ENCODE results near the genes SCYGR3 and FBXO36.

GRCh38 chr2:227507778-227508282 lies 35.9 kb downstream of the AGFG1 start:
- PRO-cap, result no peak
- RRBS, result no CpG with 5 or more reads among the region's 2 CpGs

- PRO-cap, result no peak
- RRBS, result no CpG with 5 or more reads among the region's 2 CpGs
Measured at GRCh38 chr2:227527939-227528406, 56.0 kb downstream of the AGFG1 start.

DNA sequence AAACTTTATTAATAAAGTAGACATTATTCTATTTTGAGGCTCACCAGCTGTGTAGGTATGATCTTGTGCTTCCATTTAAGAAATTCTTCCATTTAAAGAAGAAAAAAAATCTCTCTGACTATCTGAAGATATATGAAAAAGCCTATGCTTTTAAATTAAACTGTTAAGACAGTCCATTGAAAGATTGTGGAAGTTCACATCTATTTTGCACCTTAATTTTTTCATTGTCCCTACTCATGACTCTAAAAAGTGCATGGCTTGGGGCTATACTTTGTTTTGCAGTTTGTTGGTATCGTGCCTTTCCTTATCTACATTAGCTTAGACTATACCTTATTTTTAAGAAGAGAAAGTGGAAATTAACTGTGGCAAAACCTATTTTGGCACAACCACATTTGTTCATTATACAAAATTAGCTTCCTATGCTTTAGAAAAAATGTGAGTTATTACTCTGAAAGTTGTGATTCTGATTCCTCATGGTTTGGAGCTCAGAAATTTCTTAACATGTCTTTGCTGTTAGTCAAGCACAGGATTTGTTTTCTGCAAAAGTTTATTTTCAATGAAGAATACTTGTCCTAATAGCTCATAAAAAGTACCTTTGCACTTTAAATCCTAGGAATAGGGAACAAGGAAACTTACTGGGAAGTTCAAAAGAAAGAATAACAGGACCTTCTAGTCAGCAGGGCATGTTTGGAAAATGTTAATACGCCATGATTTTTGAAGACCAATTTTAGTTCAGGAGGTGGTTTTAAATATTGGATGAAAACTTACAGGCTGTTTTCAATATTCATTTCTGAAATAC lies 38.2 kb upstream of the SCYGR2 start:
- PRO-cap, result no peak
- RRBS, result no CpG with 5 or more reads among the region's 2 CpGs

DNA sequence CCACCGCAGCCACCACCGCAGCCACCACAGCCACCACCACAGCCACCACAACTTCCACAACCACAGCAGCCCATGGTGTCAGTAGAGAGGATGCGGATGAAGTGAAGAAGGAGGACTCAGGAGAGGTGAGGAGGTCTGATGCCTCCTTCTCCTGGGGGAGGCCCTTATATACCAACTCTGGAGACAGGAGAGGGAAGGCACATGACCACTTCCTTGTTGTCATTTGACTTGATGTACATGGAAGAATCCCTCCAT lies at the start of gene SCYGR3:
Gene SCYGR3 (minus strand): TSS at position 74 of the 255 bp plus-strand sequence.
- PRO-cap, result no peak
- RRBS, result no CpG with 5 or more reads among the region's 3 CpGs

- PRO-cap, result no peak
- RRBS, result no CpG with 5 or more reads among the region's 15 CpGs
Measured at GRCh38 chr2:227796179-227796863, 17.3 kb upstream of the CCL20 start.

GRCh38 chr2:227815176-227815646 lies 1.6 kb downstream of the CCL20 start:
- PRO-cap, result no peak
- RRBS, result no CpG with 5 or more reads among the region's 5 CpGs

GRCh38 chr2:227863114-227863706 lies 8.2 kb upstream of the DAW1 start:
- PRO-cap, result bidirectional peak, plus-strand start at chr2:227863461, minus-strand start at chr2:227863361
- RRBS, result no CpG with 5 or more reads among the region's 3 CpGs

GRCh38 chr2:228839530-228840120 lies 431.5 kb downstream of the PID1 start:
- PRO-cap, result no peak
- RRBS, result no CpG with 5 or more reads among the region's 3 CpGs

DNA sequence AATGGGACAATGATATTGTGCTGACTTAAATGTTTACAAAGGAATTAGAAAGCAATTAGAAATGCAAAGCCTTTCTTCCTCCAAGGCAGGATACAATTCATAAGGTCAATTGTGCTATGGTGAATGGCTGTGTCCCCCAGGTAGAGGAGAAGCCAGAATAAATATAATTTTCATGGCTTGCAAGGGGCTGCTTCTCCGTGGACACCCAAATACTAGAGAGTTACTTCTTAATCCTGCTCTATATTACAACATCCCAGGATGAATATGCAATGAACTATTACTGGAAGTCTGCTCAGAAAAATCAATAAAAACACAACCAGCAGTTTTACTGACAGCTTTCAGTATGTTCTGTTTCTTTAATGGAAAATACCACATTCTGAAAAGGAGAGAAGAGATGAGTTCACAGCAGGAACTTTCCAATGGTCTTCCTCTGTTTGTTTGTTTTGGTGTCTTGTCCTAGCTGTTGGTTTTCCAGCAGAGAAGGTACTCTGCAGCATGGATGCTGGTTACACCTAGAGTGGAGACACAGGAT lies 213.1 kb downstream of the PID1 start:
- PRO-cap, result no peak
- RRBS, result no CpG with 5 or more reads among the region's 1 CpG

DNA sequence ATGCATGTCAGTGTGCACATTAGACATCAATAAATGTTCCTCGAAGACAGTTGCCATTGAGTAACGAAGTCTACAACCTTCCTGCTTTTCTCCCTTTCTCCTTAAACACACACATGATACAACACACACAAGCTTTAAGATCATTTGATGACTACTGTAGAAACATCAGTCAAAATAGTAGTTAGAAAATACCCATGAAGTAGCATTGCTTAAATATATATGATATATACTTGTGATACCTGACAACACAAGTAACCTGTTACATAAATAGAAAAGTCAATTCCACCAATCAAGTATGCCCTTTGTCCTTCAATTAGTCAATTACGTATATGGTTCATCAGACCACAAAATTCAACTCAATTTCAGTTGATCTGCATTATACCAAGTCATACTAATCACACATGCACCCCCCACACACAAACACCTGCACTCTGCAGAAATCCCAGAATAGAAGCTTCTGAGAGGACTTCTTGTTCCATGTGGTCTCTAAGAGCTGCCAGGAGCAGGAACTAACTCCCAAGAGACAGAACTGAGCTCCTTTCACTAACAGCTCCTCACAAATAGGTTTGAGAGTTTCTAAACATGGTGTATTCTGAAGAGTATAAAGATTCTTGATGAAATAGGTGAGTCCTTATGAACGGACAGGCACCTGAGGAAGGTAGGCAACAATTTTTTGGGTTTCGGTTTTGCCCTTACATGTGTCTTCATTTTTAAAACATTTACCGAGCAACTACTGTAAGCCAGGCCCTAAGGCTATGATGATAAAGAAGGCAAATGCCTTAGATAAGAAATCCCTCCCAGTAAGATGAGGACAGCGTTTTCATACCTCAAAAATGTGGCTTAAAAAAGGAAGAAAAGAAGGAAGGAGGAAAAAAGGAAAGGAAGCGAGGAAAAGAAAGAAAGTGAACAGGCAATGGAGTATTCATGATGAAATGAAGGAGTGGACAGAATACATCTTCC lies 183.2 kb downstream of the PID1 start:
- PRO-cap, result no peak
- RRBS, result no CpG with 5 or more reads among the region's 8 CpGs

DNA sequence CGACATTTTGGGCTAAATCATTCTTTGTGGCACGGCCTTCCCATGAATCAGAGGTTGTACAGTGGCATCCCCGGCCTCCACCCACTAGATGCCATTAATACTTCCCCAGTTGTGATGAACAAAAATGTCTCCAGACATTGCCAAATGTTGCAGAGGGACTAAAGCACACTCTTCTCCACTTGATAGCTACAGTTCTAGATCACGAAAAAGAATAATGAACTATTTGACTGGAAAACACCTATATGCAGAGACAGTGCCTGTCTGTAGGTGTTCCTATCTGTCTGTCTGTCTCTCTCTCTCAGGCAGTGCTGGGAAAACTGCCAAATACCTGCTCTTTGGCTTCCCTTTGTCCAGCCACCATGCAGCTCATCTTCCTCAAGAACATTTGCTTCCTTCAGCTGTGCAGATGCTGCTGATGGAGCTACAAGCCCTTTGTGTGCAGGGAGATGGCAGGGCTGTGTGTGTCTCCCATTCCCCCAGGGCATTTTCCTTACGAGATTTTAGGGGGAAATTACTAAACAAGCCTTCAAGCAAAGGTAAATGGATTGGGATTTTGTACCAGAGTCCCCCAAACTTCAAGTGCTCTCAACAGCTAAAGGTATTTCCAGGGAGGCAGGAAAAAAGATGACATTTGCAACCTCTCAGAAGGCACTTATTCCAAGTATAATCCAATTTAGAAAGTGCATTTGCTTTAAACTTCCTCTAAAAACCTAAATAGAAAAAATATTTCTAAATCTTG lies 143.3 kb downstream of the PID1 start:
- PRO-cap, result no peak
- RRBS, result no CpG with 5 or more reads among the region's 5 CpGs

DNA sequence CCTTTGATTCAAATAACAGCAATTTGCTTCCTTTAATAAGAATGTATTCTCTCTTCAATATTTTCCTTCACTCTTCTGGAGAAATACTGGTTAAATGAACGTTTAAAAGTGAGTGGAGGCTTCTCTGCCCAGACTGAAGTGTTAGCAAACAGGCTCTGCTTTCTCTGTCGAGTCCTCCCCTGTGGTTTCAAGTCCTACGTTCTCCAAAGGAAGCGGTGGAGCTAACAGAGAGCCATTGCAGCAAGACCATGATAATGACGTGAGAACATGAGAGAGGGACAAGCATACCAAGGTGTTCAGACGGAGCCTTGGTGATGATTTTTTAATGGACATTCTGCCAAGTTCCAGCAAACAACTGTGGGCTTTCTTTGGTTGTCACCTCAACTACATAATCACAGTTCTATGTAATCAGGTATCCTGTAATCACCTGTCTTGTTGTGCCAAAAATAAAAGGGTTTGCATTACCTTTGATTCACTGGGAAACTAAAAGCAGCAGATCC lies 26.2 kb upstream of the PID1 start:
- PRO-cap, result no peak
- RRBS, result no CpG with 5 or more reads among the region's 6 CpGs

DNA sequence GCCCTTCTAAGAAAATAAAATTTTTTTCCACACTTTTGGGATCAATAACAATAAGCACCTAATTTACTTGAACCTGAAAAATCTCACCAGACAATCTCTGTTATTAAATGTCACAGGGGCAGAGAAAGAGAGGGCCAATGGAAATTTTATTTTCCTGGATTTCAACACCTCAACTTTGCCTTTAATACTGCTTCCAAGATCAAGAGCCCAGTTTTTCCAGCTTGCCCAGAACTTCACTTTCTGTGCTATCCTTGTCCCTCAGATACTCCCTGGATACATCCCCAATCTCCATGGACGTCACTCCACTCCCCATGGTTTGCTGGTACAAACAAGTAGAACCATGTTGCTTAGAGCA lies 29.2 kb upstream of the PID1 start:
- PRO-cap, result no peak
- RRBS, result no CpG with 5 or more reads among the region's 1 CpG

DNA sequence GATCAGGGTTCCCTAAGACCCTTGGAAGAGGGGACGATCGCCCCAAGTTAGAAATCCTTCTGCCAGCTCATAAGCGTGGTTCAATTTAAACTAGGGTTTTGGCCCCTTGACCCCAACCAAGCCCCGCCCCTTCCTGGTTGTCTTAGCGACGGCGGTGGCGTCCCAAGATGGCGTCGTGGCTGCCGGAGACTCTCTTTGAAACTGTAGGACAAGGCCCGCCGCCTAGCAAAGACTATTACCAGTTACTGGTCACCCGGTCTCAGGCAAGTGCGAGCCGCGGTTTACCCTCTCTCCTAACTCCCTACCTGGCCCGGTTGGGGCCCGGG lies at the start of gene FBXO36:
Gene FBXO36 (plus strand): TSS at position 157 of the 326 bp plus-strand sequence.
- PRO-cap, result bidirectional peak, plus-strand start outside the sequence, minus-strand start at position 61 of the sequence
- RRBS, result 2% methylated on average over 8 of the region's 19 CpGs

- PRO-cap, result no peak
- RRBS, result no CpG with 5 or more reads among the region's 13 CpGs
Measured at GRCh38 chr2:230170278-230170974, 49.4 kb downstream of the SP110 start.

DNA sequence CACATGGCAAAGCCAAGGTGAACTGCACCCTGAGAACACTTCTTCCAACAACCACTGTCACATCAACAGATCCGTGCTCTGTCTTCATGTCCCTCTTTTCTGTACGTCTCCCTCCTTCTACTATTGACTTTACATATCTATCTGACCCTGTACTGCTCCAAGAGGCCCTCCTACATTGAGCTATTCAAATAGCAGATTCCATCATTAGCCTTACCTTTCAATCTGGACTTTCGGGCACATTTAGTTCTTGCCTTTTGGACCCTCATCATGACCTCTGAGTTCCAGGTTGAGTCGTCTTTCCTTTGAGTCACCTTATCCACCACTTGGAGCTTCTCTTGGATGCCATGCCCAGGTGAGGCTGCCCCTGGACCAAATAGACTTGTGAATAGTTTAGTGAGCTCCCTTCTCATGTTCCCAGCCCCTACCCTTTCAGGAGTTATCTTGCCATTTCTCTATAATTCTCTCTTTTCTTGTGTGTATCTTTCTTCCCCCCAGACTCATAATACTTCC lies 33.9 kb downstream of the SP110 start:
- PRO-cap, result no peak
- RRBS, result no CpG with 5 or more reads among the region's 4 CpGs

- PRO-cap, result no peak
Measured at GRCh38 chr2:230224525-230224874, 1.0 kb upstream of the SP140 start.

DNA sequence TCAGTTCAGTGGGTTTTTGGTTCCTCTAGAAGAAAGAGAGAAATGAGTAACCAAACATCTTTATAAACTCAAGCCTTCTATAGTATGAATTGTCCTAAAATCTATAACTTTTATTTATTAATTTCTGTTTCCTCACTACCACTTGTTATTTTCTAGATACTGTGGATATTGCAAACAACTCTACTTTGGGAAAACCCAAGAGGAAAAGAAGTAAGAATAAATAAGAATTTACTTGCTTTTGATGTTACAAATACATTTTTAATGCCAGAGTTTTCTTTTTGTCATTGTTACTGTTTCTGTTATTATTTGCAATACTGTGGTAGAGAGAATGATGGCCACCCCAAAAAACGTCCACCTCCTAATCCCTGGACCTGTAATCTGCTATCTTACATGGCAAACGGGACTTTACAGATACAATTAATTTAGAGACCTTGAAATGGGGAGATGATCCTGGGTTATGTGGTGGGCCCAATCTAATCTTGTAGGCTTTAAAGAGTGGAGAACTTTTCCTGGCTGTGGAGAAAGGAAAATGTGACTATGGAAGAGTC lies 44.5 kb upstream of the SP100 start:
- PRO-cap, result no peak
- RRBS, result no CpG with 5 or more reads among the region's 2 CpGs

GRCh38 chr2:230448639-230449022 lies 32.6 kb downstream of the SP100 start:
- PRO-cap, result no peak
- RRBS, result no CpG with 5 or more reads among the region's 2 CpGs

GRCh38 chr2:230469972-230470285 lies 53.9 kb downstream of the SP100 start:
- PRO-cap, result no peak
- RRBS, result no CpG with 5 or more reads among the region's 1 CpG

Data from MCF 10A (cell line).